Left ventricle myocardium (tissue), 1 donor: Measurements from ENCODE around the gene CHMP3.

DNA sequence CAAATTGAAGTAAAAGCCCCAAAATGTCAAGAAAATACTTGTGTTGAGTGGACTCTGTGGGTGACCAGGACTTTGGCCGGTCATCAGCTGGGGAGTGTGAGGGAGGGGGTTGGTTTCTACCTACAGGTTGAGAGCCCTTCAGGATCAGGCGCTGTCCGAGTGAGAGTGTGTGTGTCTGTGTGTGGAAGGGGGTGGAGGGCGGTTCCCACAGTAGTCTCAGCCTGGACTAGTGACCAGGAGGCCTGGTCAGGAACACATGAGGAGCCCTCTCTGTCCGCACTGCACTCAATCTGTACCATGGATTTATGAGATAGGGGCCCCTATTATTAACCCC, 34.2 kb downstream of the ATOH8 start:
- PRO-cap, result no peak

DNA sequence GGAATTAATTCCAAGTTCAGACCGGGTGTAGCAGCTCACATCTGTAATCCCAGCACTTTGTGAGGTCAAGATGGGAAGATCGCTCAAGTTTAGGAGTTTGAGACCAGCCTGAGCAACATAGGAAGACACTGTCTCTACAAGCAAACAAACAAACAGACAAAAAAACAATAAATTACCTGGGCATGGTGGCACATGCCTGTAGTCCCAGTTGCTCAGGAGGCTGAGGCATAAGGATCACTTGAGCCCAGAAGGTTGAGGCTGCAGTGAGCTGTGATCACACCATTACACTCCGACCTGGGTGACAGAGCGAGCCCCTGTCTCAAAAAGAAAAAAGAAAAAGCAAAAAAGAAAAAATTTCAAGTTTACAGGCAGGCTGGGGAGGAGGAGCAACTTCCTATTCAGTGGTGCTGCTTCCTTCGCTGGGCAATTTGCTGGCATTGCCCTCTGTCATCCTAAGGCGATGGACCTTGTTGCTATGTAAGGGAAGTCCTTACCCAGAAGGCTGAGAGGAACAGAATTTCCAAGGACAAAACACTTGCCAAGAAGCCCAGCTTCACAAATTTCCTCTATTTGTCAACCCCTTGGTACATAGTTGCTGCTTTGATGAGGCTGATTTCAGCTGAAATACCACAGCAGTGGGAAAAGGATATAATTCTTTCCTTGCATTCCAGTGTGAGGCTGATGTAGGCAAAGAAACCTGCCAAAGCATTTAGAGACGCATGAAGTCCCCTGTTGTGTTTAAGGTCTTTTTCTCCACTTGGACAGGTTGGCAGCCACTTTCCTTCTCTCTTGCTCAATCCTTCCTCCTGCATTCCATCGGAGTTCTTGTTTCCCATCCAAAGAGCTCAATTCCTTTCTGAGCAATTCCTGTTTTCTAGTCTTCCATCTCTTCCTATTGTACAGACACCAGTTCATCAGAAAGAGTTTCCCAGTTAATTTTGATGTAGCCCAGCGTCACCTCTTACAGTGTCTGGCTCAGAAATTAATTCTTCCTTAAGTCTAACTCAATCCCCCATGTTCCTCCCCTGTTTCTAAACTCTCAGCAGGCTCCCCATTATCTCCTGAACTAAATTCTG, 16.4 kb upstream of the ST3GAL5 start:
- PRO-cap, result no peak

GRCh38 chr2:85954831-85955730, 66.3 kb upstream of the ST3GAL5 start:
- PRO-cap, result no peak

DNA sequence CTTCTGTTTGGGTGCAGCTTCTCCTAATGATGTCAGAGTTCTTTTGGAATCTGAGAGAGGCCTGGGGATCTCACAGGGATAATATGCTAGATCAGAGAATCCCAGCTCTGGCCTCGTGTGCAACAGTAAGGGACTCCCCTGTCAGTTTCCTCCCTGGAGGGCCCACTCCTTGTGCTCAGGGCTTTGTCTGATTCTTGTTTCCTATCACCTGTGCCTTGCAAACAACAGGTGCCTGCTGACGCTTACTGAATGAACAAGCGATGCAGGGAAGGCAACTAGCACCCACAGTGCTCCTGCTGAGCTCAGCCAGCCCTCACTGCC, 66.2 kb downstream of the POLR1A start:
- PRO-cap, result no peak

DNA sequence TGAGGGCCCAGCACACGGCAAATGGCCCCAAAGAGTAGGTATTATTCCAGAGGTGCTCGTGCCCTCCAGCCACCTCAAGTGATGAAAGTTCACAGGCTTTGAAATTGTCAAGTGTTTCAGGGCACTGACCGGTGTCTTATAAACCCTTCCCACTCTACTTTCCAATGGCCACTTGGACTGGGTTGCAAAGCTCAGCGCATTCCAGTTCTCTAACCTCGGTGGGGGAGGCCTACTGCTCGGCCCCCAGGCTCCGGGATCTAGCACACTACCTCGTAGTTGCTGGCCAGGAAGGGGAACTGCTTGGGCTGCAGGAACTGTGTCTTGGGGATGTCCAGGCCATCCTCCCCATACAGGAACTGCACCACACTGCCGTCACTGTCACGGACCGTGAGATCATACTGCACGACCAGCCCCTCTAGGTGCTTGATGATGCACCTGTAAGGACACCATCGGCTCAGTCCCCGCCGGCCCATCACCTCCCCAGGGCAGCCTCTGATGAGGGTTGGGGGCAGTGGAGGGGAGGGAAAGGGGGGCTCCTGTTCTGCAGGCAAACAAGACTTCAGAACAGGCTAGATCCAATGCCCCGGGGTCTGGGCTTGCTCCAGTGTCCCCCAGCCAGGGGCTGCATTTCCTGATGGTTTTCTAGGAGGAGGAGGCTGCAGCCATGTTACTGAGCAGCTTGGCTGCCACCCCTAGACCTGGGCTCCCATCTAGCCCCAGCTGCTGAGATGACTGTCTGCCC, 61.6 kb downstream of the POLR1A start:
- PRO-cap, result no peak

DNA sequence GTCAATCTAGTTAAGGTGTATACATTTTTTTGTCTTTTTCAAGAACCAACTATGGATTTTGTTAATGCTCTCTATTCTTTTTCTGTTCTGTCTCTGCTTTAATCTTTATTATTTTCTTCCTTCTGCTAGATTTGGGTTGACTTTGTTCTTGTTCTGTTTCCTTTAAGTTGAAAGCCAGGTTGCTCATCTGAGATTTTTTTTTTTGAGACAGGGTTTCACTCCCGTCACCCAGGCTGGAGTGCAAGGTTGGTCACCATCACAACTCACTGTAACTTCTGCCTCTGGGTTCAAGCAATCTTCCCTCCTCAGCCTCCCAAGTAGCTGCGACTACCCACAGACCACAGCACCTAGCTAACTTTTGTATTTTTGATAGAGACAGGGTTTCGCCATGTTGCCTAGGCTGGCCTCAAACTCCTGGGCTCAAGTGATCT, 29.9 kb downstream of the CHMP3 start:
- PRO-cap, result no peak

DNA sequence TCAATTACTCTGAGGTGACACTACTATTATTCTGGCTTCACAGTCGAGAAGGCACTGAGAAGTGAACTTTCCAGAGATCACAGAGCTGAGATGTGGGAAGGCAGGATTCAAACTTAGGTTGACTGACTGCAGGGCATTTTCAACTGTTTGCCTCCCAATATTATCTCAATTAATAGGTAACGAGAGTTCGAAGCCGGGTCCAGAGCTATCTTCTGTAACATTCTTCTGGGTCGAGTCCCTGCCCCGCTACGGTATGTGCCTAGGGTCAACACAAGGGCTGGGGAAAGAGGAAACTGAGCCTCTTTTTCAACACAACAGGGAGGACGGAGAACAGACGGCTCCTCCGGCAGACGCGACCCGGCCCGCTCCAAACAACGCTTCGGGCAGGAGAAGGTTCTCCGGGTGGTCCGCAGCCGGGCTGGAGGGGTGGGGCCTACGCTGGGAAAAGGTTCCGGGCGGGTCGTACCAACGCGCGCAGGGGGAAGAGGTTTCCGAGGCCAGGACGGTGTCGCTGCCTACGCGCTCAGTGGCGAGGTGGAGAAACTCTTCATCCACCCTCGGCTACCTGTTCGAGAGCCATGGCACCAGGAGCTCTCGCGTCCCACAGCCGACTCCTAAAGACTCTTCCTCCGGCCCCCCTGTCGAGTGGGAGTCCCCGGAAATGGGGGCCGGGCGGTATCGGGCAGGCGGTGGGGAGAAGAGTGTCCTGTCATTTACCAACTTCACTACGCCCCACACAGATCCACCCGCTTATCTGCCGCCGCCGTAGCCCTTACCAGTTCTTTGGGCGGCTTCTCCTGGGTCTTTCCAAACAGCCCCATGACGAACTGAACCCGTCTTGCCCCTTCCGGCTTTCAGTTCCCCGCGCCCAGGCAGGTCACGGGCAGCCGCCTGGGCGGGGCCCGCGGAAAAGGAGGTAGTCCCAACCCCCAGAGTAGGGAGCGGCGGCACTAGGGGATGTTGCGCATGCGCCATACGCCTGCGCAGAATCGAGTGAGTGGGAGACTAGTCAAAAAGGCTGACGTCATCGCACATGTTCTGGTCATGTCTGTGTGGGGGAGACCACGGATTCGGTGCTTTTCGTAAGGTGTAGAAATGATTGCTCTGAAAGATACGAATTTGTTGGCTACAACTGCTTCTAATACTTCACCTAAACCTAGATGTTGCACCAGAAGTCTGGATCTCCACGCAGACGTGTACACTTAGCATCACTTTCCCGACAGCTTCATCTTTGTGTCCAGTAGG, at the start of gene CHMP3:
CHMP3 (minus strand) TSS at position 916 of the 1,245 bp plus-strand sequence.
- PRO-cap, result bidirectional peak, plus-strand start at position 500 of the sequence, minus-strand start at position 420 of the sequence; bidirectional peak, plus-strand start at position 713 of the sequence, minus-strand start at position 647 of the sequence; bidirectional peak, plus-strand start at position 1,034 of the sequence, minus-strand start at position 909 of the sequence

DNA sequence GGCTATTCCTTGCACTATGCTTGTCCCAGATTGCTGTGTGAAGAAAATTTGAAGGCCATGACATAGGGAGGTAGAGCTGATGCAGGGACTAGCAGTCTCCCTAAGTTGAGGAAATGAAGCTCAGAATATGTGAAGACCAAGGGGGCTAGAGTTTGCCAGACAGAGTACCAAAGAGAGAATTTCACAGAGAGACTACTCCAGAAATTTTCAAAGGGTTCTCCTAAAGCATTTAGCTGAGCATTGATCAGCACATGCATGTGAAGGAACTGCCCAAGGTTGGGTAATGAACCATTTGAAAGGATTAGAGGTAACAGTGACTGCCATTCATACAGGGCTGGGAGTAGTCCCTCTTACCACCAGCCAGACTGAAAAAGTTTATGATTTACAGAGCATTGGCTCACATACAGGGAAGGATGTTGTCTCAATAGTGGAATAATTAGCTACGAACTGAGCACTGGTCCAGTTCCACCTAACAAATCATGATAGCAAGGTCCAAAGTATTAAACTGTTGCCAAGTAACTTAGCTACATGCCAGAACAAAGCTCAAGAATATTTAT, 25.4 kb upstream of the RNF103 start:
- PRO-cap, result no peak

DNA sequence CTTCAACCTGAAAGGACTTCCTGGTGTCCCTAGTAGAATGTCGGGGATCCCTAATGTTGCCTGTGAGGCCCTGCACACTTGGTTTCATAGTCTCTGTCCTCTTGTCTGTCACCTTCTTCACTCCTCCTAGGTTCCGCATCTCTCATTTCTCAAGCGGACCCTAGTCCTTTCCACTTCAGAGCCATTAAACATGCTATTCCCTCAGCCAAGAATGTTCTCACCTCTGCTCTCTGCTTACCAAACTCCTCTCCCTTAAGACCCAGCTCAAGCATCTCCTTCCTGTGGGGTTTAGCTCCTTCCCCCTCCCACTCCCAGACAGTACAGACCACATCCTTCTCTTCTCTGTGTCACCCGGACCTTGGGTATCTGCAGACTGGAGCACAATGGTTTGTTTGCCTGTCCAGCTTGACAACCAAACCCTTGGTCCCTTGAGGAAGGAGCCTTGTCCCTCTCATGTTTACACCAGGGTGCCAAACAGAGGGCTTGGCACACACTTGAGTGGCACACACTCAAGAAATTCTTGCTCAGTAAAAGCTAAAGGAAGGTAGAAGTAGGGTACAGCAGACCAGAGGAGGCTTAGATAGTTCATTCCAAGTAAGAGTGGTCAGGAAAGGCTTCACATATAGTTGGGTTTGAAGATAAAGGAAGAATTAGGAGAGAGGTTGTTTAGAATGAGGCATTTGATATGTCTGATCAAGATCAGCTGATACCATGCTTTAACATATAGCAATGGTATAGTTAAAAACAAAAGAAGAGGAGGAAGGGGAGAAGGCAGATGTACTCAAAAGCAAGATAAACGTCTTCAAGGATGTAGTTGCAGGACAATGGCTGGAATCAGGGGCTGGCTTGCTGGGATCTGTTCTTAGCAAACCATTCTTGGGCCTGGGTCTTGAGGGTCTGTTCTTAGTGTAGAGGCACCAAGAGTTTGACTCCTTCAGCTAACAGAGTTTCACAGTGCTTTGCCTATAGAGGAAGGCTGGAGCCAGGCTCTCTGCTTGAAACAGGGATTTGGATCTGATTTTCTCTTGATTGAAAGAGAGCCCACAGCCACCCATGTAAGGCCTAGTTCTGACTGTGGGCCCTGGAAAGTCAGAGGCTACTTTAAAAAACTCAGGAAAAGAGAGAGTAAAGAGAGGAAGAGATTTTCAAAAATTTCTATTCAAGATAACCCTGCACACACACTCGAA, 4.4 kb upstream of the CD8A start:
- PRO-cap, result no peak

DNA sequence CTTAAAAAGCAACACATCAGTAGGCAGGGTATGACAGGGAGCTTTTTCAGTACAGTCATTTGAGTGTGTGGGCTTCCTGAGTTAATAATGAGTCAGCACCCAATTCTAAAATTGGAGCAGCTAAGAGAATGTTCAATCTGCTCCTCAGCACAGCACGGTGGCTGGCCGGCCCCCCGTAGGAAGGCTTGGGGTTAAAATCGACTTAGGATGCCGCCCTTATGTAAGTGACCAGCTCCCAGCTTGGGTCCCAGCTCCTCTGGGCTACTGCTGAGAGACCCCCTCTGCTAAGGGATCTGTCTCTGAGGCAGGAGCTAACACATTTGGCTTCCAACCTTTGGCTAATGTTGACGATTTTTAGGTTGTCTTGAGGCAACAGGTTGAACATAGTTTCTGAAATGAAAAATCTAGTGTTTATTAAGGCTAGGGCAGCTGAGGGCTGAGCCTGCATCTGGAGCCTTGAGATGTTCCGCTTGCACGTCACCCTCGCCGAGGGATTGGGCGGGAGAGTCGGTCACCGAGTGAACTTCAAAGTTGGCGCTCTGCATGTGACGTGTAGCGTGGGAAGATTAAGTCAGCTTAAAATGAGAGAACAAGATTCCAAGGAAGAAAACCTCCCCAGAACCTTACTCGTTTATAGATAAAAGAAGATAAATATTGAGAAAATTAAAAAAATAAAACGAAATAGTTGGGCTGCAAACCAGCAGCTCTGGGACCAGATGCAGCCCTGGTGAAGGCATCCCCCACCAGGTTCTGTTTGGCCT, 291.2 kb upstream of the PLGLB2 start:
- PRO-cap, result no peak

DNA sequence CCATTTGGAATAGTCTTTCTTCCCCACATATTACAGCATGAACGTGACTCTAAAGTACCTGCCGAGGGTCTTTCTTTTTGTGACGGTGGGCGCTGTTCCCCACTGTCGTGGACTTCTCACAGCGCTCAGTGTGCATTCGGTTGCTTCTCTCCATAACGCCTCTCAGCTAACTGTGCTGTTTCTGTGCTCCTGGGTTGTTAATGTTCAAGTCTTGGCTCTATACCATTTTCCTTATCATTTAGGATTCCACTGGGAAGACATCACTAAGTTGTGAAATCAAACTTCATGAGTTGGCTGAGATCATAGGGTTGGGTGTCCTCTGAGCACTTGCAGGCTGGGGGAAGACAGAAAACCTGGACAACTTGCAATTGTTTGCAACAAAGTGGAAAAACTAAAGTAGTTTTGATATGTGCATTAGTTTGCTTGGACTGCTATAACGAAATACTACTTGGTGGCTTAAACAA, 270.2 kb upstream of the PLGLB2 start:
- PRO-cap, result unidirectional peak, minus-strand start at position 172 of the sequence

- PRO-cap, result no peak
Measured at GRCh38 chr2:87603880-87604703, 143.8 kb upstream of the PLGLB2 start.

DNA sequence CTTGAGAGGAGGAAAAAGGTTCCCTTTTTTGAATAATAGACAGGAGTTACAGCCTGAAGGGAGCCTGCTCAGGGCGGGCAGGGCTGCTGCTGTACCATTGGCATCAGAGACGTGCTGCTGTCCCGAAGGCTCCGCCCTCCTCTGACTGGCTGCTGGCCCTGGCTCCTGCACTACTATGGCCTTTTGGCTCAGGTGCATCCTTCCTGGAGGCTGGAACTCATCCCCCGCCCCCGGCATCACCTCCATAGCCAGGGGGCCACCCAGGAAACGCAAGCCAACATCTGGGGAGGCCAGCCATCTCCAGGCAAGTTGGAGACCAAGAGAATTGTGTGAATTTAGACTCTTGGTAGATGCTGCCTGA, 107.8 kb upstream of the PLGLB2 start:
- PRO-cap, result no peak

GRCh38 chr2:88066572-88066897, 1.1 kb upstream of the SMYD1 start:
- PRO-cap, result bidirectional peak, plus-strand start at chr2:88066784, minus-strand start at chr2:88066653

DNA sequence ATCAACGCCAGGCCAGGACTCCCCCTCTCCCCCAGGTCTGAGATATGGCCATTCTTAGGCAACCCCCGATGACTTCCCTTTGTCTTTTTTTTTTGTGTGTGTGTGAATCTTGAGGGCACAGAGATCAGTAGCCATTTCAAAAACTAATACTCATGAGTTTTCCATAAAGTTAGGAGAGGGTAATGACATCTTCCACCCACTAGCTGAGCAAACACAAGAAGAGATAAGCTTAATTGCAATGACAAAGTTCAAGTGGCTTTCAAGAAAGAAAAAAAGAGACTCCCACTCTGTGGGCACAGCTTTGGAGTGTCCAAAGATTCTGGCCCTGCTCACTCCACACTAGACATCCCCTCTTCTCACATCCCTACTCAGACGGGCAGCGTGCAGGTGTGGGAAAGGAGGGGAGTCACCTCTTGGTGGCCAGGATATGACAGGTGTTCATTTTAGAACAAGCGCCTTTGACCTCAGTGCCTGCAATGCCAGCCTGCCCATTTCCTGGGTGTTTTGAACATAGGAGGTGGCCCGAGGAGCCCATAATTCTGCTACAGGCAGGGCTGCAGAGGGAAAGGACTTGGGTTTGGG, 3.7 kb upstream of the FABP1 start:
- PRO-cap, result no peak

GRCh38 chr2:88165539-88166074, 4.5 kb upstream of the THNSL2 start:
- PRO-cap, result no peak

GRCh38 chr2:88538595-88538957, 14.1 kb downstream of the TEX37 start:
- PRO-cap, result no peak

- PRO-cap, result no peak
Measured at GRCh38 chr2:88737684-88738047, 46.2 kb downstream of the RPIA start.

DNA sequence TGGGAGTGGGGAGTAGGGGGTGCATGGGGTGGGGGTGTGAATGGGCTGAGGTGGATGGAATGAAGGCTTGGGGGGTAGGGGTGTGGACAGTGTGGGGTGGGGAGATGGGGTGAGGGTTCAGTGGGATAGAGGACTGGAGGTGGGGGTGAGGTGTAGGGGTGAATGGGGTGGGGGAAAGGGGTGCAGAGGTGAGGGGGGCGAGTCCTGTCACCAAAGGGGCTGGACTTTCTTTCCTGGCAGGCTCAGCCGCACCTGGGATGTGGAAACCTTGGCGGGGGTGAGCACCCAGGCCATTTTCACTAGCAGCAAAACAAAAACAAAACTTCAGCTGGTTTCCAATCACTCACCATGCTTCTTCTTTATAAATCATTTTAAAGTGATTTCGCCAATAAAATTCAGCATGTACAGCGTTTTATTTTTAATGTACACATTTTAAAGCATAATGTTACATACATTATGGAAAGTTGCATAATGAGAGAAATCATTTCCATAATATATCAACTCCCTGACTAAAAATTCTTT, 75.0 kb downstream of the RPIA start:
- PRO-cap, result no peak

- PRO-cap, result no peak
Measured at GRCh38 chr2:88859280-88859950, 167.9 kb downstream of the RPIA start.